NCI-H460 (cell line): ENCODE results near the genes MRPS23 and MPO.

DNA sequence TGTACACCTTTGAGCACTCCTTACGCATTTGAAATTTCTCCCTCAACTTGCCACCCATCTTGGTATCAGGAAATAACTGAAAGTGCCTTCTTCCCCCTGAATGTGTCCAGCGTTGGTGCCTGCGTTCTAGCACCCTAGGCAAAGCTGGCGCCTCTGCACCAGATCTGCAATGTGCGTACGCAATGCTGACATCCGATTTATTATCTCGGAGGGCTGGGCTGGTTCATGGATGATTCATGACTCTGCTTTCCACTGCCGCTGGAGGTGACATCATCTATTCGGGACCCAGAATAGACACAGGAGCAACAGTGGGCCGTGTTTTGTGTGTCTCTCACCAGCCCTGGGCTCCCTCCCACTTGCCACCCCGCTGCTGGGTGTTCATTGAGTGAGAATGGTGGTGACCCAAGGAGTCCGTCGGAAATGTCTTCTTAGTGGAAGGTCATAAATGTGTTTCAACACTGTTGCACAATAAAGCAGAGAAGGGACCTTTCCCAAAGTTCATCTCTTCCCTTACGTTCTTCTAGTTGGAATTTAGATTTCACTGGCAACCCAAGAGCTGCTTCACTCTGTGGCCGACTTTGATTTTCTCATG lies 203.2 kb downstream of the CCDC182 start:
RAMPAGE:
- cytosol, long total RNA, result no peak
- long total RNA, result no peak
- nucleus, long total RNA, result no peak

DNA sequence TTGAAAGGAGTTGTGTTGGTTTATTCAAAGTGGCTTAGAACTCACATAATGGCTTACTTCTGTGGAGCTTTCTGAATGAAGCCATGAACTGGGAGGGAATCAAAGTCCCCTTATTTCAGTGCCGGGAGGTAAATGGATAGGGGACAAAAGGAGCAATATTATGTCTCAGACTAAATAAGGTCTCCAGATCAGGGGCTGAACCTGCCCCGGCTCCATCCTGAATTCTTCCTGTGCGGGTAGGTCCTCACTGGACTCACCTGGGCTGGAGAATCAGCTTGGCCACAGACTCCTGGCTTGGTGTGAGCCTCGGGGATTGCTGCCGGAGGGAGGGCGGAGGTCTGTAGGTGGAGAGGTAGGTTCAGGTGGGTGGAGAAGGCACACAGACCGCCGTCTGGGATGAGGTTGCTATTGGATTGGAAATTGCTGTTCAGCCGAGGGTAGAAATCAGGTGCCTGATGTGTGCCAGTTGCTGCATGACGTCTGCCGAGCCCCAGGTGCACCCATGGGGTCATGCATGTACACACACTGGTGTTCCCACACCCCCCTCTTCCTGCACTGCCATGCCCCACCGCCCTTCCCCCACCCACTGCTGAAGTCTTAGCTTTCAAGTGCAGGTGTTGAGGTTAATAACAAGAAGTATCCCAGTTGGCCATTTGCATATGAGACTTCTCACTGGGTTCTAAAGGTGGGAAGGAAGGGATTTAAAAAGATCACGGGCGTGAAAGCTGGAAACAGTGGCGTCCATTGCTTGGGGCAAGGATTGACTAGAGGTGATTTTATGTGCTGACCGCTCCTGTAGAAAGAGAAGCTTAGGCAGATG lies 193.8 kb downstream of the CCDC182 start:
RAMPAGE:
- cytosol, long total RNA, result no peak
- long total RNA, result no peak
- nucleus, long total RNA, result no peak

GRCh38 chr17:57600112-57600435 lies 145.0 kb downstream of the CCDC182 start:
RAMPAGE:
- cytosol, long total RNA, result no peak
- long total RNA, result no peak
- nucleus, long total RNA, result no peak

DNA sequence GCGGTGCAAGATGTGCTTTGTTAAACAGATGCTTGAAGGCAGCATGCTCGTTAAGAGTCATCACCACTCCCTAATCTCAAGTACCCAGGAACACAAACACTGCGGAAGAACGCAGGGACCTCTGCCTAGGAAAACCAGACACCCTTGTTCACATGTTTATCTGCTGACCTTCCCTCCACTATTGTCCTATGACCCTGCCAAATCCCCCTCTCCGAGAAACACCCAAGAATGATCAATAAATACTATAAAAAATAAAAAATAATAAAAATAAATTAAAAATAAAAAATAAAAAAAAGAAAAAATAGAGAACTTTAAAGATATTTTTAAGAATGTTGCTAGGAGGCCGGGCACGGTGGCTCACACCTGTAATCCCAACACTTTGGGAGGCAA lies 3.2 kb downstream of the MRPS23 start:
RAMPAGE:
- cytosol, long total RNA, result no peak
- long total RNA, result no peak
- nucleus, long total RNA, result no peak

RAMPAGE:
- cytosol, long total RNA, result start-site peak on the minus strand at chr17:57850014-57850072, 4,462 and 1,774 reads in 2 replicates
- long total RNA, result start-site peak on the minus strand at chr17:57850017-57850060, 1,954 and 2,305 reads in 2 replicates
- nucleus, long total RNA, result start-site peak on the minus strand at chr17:57850020-57850057, 973 and 878 reads in 2 replicates
These were observed at the start of gene MRPS23 for GRCh38 chr17:57849917-57851013. MRPS23 (minus strand) TSS chr17:57850044.

GRCh38 chr17:57868418-57869529 lies 18.9 kb upstream of the MRPS23 start:
RAMPAGE:
- cytosol, long total RNA, result no peak
- long total RNA, result no peak
- nucleus, long total RNA, result no peak

RAMPAGE:
- cytosol, long total RNA, result no peak
- long total RNA, result no peak
- nucleus, long total RNA, result no peak
These were observed 35.4 kb upstream of the MRPS23 start for GRCh38 chr17:57885147-57885713.

RAMPAGE:
- cytosol, long total RNA, result no peak
- long total RNA, result no peak
- nucleus, long total RNA, result no peak
These were observed at the start of gene MPO for GRCh38 chr17:58280594-58281177. MPO (minus strand) TSS chr17:58280935.

DNA sequence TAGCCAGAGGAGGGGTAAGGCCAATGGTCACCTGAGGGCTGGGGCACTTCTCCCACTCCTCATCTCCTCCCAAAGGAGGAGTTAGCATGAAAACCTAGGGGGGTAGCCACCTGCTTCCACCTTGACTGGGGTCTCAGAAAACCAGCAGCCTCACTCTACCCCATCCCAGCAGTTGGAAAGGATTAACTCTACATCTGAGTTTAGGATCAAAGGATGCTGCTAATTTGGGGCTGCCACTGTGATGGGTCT lies 3.0 kb downstream of the TSPOAP1 start:
RAMPAGE:
- cytosol, long total RNA, result no peak
- long total RNA, result no peak
- nucleus, long total RNA, result no peak

GRCh38 chr17:58336322-58336694 lies 7.7 kb upstream of the TSPOAP1 start:
RAMPAGE:
- cytosol, long total RNA, result no peak
- long total RNA, result no peak
- nucleus, long total RNA, result no peak

DNA sequence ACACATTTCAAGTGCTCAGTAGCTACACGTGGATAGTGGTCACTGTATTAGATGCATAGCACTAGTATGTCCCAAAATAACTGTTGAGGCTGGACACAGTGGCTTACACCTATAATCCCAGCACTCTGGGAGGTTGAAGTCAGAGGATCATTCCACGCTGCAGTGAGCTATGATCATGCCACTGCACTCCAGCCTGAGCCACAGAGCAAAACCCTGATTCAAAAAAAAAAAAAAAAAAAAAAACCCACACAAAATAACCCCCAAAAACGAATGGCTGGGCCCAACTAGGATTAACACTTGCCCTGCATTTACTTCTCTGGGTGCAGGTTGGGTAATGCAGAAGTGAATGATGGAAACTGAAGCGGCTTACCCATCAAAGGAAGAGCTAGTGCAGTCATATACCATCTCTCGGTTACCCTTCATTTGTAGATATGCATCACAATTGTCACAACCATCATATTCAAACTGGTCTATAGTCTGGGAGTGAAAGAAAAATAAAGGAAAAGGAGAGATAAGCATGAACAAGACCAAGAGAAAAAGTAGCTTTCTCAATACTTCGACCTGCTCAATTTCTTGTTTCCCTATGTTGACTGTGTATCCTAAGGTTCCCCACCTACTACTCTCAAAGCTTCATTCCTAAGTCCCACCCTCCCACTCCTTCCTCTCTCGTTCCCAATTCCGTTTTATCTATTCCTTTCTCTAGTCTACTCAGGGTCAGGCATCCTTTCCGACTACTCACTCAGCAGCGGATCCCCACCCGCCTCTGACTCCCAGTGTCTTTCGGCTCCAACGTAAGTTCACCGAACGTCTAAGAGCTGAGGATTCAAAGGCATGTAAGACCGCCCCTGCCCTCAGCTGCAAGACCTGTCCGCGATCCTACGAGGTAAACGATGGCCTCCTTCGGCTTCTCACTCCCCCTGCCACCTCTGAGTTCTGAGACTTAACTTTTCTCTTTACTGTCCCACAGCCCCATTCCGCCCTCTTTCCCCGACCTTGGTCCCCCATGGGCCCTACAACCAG lies 659 bp downstream of the SUPT4H1 start:
RAMPAGE:
- cytosol, long total RNA, result no peak
- long total RNA, result no peak
- nucleus, long total RNA, result no peak

RAMPAGE:
- cytosol, long total RNA, result no peak
- long total RNA, result no peak
- nucleus, long total RNA, result no peak
These were observed 30.8 kb upstream of the SUPT4H1 start for GRCh38 chr17:58382765-58383197.

DNA sequence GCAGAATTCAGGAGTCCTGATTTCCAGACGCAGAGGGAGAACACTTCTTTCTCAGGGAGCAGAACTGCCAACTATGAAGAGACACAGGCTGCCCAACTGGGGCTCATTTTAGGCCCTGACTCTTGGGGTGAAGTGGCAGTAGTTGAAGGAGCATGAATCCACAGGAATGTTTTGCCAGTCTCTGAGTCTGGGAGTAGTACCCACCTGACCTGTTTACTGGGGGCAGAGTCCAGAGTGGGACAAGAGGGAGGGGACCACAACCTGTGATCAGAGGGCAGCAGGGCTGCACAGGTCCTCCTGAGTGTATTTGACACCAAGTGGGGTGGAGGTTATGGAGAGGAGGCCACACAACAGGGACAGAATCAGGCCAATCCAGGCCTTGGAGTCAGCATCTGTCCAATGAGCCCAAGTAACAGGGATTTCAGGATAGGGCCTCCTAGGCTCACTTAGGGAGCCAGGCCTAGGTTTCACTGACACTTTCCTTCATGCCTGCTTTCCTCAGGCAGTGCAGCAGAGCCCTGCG lies 2.5 kb upstream of the MTMR4 start:
RAMPAGE:
- cytosol, long total RNA, result no peak
- long total RNA, result no peak
- nucleus, long total RNA, result no peak

DNA sequence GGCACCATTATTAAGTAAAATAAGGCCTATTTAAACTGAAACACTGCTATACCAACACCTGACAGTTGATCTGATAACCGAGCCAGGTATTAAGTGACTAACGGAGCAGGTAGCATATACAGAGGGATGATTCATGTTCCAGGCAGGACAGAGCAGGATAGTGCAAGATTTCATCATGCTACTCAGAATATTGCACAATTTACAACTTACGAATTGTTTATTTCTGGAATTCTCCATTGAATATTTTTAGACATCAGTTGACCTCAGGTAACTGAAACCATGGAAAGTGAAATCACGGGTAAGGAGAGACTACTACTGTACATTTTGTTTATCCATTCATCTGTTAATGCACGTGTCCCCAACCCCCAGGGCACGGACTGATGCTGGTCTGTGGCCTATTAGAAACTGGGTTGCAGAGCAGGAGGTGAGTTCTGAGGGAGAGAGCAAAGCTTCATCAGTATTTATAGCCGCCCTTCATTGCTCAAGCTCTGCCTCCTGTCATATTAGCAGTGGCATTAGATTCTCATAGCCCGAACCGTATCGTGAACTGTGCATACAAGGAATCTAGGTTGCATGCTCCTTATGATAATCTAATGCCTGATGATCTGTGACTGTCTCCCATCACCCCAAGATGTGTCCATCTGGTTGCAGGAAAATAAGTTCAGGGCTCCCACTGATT lies 14.4 kb upstream of the PPM1E start:
RAMPAGE:
- cytosol, long total RNA, result no peak
- long total RNA, result no peak
- nucleus, long total RNA, result no peak

RAMPAGE:
- cytosol, long total RNA, result no peak
- long total RNA, result no peak
- nucleus, long total RNA, result no peak
These were observed 113.4 kb downstream of the TRIM37 start for GRCh38 chr17:58993336-58993715.

DNA sequence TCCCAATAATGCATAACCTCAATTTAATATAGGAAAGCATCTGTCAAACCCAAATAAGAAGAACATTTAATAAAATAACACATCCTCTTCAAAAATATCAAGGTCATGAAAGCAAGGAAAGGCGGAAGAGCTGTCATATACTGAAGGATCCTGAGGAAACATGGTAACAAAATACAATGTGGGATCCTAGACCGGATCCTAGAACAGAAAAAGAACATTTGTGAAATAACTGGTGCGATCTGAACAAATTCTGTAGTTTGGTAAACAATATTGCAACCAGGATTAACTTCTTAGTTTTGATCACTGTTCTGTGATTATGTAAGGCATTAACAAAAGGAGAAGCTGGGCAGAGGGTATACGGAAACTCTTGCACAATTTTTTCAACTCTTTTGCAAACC lies 109.8 kb downstream of the TRIM37 start:
RAMPAGE:
- cytosol, long total RNA, result no peak
- long total RNA, result no peak
- nucleus, long total RNA, result no peak

GRCh38 chr17:59093541-59094234 lies 13.0 kb downstream of the TRIM37 start:
RAMPAGE:
- cytosol, long total RNA, result no peak
- long total RNA, result no peak
- nucleus, long total RNA, result no peak

DNA sequence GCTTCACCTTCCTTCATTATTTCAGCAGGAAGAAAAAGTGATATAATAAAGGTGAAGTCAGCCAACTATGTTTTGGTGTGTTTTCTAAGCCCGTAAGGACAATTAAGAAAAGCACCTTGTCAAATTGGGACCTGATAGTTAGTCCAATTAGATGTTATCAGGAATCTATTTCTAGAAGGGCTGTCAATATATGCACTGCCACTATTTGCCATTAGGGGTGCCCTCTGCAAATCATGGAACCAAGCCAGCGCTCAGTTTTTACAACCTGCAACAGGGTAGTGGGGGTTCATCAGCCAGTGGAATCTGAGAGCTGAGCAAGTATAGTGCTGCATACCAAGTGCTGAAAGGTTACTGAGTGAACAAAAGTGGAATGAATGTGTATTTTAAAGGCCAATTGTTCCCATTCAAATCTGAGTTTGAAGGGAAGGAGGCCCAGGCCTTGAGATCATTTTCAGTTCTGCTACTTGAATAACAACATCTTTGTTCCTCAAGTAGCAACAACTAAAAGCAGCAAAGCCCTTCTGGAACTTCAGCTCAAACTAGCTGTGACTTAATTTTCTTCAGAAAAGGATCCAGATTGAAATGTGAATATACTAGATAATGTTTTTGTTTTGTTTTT lies 10.4 kb downstream of the PRR11 start:
RAMPAGE:
- cytosol, long total RNA, result no peak
- long total RNA, result no peak
- nucleus, long total RNA, result no peak

DNA sequence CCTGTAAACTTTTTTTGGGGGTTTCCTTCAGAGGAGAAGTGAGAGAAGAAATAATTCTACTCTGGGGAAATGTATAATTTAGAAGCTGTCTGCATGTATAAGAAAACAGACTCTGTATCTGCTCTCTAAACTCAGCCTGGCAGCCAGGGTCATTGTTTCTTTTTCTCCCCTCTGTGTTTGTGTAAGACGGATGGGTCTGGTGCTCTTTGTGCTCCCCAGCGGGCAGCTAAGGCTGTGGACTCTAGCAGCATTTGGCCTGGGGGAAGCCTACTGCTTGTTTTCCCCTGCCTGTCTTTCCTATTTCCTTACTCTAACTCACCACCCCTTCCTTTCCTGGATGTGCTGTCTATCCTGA lies 19.2 kb downstream of the YPEL2 start:
RAMPAGE:
- cytosol, long total RNA, result no peak
- long total RNA, result no peak
- nucleus, long total RNA, result no peak

GRCh38 chr17:59357951-59358422 lies 26.5 kb downstream of the YPEL2 start:
RAMPAGE:
- cytosol, long total RNA, result no peak
- long total RNA, result no peak
- nucleus, long total RNA, result no peak